Zone of skin (tissue), 1 donor: Measurements from ENCODE around the genes MT1E, MT1B, MT1F, NLRC5, PSME3IP1 and POLR2C.

DNA sequence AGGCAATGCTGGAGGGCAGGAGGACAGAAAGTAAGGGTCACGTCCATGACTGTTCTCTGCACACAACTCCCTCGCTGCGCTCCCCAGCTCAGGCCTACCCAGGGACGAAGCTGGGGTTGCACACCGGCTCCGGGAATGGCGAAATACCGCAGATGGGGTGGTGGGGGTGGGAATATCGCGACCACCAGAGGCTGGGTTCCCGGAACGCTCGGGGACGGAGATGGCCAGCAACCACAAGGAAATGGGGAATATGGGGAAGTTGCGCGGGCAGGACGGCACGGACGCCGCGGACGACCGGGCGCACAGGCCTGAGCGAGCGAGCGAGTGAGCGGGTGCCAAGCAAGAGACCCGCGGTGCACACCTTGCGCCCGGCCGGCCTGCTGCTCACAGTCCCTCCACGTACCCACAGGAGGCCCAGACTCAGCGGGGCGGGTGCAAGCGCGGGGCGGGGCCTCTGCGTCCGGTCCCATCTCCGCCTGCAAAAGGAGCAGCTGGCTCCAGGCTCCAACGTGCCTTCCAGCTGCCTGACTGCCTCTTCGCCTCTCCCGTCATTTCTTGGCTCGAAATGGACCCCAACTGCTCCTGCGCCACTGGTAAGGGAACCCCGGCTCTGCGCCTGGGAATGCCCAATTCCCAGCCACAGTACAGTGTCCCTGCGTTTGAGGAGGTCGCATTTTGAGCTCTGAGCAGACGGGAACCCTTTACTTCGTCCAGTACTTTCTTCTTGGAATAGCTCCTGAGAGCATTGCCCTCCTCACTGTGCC is 8.4 kb upstream of the MT1E start:
- RRBS, result 8% methylated on average over 27 of the region's 53 CpGs

- RRBS, result 2% methylated on average over 9 of the region's 49 CpGs
Measured at GRCh38 chr16:56625437-56626358, at the start of gene MT1E. MT1E (plus strand) TSS chr16:56625781.

- RRBS, result no CpG with 5 or more reads among the region's 7 CpGs
Measured at GRCh38 chr16:56651625-56651941, at the start of gene MT1B. MT1B (plus strand) TSS chr16:56651886.

DNA sequence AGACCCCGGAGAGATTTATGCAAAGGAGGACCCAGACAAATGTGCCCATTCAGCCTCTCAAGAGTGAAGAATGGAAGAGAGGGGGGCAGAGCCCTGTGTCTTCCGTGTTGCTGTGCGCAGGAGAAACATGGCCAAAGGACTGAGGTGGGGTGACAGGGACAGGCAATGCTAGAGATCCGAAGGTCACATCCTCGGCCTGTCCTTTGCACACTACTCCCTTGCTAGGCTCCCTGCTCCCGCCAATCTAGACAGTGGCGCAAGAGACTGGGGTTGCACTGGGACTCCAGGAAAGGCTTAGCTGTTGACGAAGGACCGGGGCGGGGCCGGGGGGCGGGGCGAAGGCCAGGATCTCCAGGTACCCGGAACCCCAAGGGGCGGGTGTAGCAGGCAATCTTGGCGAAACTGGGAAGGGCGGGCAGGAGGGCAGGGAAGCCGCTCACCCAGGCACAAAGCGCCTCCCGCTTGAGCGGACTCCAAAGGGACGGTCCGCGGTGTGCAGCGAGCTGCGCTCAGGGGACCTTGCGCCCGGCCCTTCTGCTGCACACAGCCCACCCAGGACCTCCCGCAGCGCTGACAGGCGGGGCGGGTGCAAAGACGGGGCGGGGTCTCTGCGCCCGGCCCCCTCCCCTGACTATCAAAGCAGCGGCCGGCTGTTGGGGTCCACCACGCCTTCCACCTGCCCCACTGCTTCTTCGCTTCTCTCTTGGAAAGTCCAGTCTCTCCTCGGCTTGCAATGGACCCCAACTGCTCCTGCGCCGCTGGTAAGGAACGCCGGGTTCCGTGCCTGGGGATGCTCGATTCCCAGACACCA is at the start of gene MT1F:
MT1F (plus strand) TSS at position 634 of the 811 bp plus-strand sequence.
- RRBS, result 4% methylated on average over 7 of the region's 47 CpGs

DNA sequence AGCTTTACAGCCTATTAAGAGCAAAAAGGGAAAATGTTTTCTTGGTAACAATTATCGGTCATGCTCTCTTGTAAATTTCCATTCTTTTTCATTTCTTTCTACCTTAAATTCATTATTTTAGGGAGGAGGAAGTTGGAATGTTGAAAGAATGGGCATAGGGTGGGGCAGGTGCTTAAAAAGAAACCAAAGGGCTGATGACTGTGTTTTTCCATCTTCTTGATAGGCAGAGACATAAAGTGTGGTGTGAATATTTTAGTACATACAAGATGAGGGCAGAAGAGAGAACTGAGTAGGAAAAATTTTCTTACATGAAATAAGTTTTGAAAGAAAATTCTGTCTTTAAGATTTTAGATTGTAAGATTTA is 20.1 kb downstream of the NUP93 start:
- RRBS, result no CpG with 5 or more reads among the region's 1 CpG

- RRBS, result no CpG with 5 or more reads among the region's 9 CpGs
Measured at GRCh38 chr16:56934970-56935739, 3.2 kb downstream of the HERPUD1 start.

DNA sequence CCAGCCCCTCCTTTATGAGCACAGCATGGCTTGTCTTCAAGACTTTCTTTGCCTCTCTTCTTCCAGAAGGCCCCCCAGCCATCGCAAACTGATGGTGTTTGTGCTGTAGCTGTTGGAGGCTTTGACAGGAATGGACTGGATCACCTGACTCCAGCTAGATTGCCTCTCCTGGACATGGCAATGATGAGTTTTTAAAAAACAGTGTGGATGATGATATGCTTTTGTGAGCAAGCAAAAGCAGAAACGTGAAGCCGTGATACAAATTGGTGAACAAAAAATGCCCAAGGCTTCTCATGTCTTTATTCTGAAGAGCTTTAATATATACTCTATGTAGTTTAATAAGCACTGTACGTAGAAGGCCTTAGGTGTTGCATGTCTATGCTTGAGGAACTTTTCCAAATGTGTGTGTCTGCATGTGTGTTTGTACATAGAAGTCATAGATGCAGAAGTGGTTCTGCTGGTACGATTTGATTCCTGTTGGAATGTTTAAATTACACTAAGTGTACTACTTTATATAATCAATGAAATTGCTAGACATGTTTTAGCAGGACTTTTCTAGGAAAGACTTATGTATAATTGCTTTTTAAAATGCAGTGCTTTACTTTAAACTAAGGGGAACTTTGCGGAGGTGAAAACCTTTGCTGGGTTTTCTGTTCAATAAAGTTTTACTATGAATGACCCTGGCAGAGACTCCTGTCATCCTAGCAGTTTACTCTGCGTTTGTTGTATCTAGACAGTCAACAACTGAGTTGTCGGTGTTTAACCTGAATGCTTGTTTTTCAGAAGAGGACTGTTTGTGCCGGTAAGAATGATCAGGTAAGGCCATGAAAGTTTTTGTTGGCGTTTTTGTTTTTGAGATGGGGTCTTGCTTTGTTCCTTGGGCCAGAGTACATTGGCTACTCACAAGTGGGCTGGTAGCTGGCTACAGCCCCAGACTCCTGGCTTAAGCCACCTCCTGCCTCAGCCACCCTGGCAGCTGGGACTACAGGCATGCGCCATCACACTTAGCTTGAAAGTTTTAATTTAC is 11.6 kb downstream of the HERPUD1 start:
- RRBS, result no CpG with 5 or more reads among the region's 11 CpGs

DNA sequence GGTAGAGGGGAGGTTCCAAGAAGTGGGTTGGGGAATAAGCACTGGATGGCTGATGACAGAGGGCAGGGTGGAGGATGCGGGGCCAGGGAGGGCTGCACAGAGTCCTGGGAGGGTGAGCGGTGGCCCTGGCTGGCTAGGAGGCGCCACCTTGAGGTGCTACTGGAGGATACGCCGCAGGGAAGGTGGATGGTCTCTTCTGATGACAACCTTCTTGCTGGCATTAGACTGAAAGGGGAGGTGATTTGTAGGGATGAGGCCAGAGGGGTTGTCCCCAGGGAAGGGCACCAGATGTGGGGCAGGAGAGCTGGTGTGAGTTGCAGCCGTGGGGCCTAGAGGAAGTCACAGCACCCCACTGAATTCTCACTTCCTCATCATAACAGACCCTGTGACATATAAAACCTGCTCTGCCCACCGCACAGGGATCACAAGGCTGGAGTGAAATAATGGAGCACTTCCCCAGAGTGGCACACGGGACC is 10.4 kb upstream of the CETP start:
- RRBS, result no CpG with 5 or more reads among the region's 8 CpGs

GRCh38 chr16:56989165-56989721 is at the start of gene NLRC5:
NLRC5 (plus strand) TSS chr16:56989557.
- RRBS, result 2% methylated on average over 4 of the region's 42 CpGs

GRCh38 chr16:57042578-57043177 is 49.7 kb upstream of the CPNE2 start:
- RRBS, result no CpG with 5 or more reads among the region's 8 CpGs

GRCh38 chr16:57053027-57053547 is 39.3 kb upstream of the CPNE2 start:
- RRBS, result no CpG with 5 or more reads among the region's 8 CpGs

- RRBS, result no CpG with 5 or more reads among the region's 15 CpGs
Measured at GRCh38 chr16:57060937-57062160, 31.0 kb upstream of the CPNE2 start.

DNA sequence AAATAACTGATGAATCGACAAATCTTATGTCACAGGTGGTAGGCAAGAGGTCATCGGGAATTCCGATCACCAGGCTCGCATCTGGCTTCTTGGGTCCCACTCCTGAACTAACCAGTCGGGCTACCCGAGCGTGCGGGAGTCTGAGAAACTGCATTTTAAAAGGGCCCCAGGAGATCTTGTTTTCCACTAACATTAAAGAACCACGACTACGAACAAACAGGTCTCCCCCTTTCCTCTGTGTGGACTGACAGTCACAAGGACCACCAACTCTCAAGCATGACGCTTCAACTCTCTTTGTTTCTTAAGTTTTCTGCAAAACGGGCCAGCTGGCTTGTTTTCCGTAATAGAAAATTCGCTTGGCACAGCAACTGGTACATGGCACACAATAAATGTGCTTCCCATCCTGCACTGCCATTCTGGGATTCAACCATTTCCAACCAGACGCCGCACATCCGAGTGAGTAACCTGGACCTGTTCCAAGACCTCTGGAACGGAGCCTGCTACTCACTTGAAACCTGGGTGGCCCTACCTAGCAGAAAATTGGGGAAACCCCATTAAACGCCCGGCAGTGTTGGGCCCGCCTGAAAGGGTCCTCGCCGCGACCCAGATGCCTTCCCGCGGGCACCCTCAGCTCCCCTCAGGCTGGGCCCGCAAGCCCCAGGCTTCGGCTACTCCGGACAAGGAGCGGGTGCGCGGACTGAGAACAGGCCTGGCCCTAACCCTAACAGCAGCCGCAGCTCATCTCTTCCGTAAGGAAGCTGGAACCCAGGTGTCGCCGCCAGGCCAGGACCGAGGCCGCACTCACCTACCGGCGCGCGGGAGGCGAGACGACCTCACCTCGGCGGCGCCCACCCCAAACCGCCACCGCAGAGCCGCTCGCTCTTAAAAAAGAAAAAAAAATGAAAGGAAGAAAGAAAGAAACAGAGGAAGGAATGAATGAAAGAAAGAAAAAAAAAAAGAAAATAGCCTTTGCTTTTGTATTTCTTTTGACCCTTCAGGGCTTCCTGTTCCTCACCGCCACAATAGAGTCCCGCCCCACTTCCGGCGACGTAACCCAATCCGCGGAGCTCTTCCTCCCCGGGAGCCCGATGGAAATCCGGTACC is at the start of gene PSME3IP1:
PSME3IP1 (minus strand) TSS at position 1,024 of the 1,104 bp plus-strand sequence.
- RRBS, result under 1% methylated on average over 10 of the region's 61 CpGs

DNA sequence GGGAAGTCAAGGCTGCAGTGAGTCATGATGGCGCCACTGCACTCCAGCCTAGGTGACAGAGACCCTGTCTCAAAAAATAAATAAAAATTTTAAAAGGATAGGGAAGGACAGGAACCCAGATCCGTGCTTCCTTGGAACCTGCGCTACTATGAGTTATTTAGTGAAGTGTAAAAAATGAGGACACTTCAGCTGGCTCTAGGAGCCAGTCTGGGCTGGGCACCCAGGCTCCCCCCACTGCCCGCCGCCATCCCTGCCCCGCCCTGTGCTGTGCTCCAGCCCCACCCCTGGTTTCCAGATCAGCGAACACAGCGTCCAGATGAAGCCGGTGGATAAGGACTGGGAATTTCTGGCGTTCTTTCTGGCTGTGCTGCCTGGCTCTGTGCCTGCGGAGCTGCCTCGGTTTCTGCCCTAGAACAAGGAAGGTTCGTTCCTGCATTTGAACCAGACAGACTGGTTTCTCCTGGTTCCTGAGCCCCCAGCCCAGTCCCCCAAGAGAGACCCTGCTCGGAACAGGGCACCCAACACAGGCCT is 18.5 kb downstream of the PLLP start:
- RRBS, result no CpG with 5 or more reads among the region's 14 CpGs

DNA sequence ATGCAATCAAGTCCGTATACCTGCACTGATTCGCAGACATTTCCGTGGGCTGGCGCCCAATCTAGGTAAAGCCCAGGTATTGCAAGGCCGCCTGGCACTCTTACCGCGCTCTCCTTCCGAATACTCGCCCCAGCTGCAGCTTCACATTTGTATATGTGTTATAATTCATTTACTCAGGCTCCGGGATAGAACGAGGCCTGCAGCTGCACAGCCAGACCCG is 16.4 kb upstream of the PLLP start:
- RRBS, result 1% methylated on average over 2 of the region's 12 CpGs

- RRBS, result no CpG with 5 or more reads among the region's 9 CpGs
Measured at GRCh38 chr16:57422270-57423052, 17.9 kb downstream of the CCL17 start.

GRCh38 chr16:57458054-57458427 is 4.4 kb upstream of the POLR2C start:
- RRBS, result no CpG with 5 or more reads among the region's 3 CpGs

DNA sequence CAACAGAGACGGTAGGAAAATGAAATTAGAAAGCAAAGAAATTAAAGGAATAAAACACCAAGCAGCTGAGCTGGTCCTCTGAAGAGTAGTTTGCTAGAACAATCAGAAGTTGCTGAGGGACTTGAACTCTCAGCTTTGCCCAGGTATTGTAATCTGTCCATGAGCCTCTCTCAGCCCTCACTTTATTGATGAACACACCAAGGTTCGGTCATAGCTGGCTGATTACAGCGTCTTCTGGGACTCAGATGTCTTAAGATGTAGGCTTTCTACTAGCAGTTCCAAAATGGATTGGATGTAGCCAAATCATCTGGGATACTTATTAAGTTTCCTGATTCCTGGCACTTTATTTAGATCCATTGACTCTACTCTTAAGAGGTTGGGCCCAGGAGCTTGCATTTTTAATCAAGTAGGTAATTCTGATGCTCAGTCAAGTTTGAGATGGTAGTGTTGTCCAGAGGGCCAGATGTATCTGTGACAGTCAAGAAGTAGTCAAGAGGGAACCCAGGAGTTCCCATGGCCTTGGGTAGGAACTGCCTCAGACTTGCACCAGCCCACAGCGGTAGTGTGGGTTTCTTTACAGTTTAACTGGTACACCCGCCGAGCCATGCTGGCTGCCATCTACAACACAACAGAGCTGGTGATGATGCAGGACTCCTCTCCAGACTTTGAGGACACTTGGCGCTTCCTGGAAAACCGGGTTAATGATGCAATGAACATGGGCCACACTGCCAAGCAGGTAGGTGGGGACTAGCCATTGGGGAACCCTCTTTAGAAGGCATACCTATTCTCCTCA is 3.3 kb upstream of the POLR2C start:
- RRBS, result no CpG with 5 or more reads among the region's 8 CpGs

- RRBS, result no CpG with 5 or more reads among the region's 1 CpG
Measured at GRCh38 chr16:57461037-57461236, 1.5 kb upstream of the POLR2C start.

DNA sequence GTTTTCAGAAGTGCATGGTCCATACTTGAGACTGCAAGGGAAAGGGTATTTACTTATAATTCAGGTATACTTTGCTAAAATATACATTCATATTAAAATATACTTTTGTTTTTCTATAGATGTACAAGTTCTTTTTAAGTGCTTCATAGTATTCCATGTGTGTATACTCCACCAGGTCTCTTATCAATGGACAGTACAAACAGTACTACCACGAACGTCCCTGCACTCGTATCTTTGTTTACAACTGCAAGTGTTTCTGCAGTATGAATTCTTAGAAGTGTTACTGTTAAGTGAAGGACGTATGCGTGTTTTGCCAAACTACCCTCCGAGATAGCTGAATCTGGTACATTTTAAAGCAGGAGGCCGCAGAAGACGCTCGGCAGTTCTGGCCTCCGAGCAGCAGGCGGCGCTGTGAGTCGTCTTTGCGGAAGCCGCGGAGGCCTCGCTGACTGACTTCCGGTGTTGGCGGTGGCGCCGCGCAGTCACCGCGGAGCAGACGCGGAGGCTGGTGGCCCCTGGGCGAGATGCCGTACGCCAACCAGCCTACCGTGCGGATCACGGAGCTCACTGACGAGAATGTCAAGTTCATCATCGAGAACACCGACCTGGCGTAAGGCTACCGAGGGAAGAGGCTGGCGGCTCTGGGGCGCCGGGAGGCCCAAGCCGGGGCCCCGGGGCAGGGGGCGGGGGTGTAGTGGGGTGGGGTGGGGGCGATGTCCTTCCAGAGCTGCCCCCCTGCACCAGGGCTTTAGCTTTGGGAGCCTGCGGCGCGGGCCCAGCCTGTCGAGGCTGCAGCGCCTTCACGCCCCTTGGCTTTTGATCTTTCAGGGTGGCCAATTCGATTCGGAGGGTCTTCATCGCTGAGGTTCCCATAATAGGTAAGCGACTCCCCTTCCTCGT is at the start of gene POLR2C:
POLR2C (plus strand) TSS at position 479 of the 900 bp plus-strand sequence.
- RRBS, result no CpG with 5 or more reads among the region's 55 CpGs